Caco-2 (cell line): ENCODE results near the gene HIGD1C.

- PRO-cap = no peak
- RRBS = no CpG with 5 or more reads among the region's 5 CpGs
Observed at GRCh38 chr12:50923731-50924195, 1.1 kb upstream of the METTL7A start.

GRCh38 chr12:50952351-50952678 lies at the start of gene HIGD1C:
Gene HIGD1C (plus strand): TSS chr12:50952544.
- PRO-cap = no peak
- RRBS = no CpG with 5 or more reads among the region's 12 CpGs

- PRO-cap = no peak
- RRBS = no CpG with 5 or more reads among the region's 13 CpGs
Observed at GRCh38 chr12:51073650-51074169, 9.7 kb downstream of the CSRNP2 start.

DNA sequence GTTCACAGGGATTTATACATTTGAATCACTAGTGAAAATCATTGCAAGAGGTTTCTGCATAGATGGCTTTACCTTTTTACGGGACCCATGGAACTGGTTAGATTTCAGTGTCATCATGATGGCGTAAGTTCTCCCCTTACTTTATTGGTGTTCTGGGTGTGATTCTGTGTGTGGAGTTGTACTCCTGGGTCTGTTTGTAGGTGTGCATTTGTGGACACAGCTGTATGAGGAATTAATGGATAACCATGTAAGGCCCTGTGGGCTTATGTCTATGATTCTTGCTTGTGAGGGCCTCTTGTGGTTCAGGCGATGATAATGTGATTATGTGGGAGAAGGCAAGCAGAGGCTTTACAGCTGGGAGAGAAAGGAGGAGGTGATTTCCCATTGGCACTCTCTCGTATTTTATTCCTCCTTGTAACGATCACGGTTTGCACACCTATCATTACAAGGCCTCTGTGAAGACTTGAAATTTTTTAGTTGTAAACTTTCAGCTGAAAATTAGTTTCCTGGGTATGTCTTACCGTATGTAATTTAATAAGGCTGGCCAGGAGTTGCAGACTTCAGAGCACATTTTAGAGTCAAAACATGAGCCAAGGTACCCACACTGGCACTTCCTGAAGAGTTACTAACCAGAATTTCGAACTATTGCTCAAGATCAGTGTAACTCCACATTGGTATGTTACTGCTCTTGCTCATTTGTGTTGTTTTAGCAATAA lies 96.2 kb downstream of the SCN8A start:
- PRO-cap = bidirectional peak, plus-strand start at position 312 of the sequence, minus-strand start at position 133 of the sequence
- RRBS = no CpG with 5 or more reads among the region's 8 CpGs

- PRO-cap = no peak
- RRBS = 100% methylated on average over 9 of the region's 20 CpGs
Observed at GRCh38 chr12:51821365-51821535, 6.5 kb upstream of the TMDD1 start.

DNA sequence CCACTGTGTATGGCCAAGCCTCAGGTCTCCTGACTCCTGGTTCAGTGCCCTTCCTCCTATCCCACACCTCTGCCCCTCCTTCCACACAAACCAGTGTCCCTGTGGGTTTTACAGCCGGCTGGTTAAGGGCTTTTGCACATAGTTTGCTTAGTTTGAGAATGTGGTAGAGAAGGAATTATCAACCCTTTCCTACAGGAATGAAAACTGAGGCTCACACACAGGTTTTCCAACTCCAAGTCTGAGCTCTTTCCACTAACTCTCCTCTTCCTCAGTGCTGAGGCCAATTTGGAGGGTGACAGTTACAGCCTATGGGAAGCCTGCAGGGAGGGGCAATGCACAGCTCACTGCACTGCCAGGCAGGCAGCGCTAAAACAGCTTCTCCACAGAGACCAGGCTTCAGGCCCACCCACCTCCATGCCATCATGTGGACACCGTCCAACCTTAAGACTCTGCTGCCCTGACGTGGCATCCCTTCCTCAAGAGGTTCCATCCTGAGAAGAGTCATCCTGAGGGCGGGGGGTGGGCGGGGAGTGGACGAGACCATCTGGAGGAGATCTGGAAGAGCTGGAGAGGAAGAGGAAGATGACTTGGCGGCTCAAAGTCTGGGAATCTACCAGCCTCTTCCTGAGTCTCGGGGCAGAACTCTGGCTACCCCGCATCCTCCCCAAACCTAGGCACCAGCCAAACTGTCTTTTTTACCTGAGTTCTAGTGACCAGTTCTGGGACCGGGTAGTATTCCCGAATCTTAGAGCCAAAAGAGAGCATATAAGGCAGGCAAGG lies 8.4 kb upstream of the ACVRL1 start:
- PRO-cap = no peak
- RRBS = no CpG with 5 or more reads among the region's 12 CpGs

- PRO-cap = no peak
- RRBS = no CpG with 5 or more reads among the region's 5 CpGs
Observed at GRCh38 chr12:51907942-51908253, 594 bp downstream of the ACVRL1 start.

DNA sequence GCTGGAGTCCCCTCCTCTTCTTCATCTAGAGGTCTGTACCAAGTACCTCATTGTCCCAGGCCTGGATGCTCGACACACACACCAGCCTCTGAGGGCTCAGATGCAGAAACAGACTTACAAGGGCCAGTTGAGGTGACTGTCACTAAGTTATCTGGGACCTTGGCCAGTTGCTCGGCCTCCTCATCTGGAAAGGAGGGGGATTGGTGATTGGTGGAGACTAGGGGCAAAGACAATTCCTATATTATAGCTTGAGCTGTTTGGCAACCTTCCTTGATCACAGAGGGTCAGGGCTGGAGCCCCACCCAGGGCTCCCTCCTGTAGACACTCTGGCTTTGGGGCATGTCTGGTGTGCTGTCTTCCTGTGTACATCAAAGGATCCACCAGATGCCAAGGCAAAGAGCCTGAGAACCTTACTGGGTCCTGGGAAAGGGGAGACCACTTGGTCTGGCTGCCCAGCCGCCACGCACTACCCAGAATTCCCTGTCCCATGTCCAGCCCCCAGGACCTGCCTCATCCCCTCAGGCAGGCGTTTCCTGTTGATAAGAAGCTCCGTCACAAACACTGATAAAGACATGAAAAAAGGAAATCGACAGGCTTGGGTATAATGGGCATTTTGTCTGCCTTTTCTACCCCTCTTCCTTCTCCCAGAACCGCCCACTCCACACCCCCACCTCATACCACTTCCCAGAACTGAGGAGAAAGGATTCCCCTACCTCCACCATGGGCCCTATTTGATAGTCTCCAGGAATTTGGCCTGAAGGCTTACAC lies 18.6 kb downstream of the ACVRL1 start:
- PRO-cap = no peak
- RRBS = no CpG with 5 or more reads among the region's 8 CpGs

DNA sequence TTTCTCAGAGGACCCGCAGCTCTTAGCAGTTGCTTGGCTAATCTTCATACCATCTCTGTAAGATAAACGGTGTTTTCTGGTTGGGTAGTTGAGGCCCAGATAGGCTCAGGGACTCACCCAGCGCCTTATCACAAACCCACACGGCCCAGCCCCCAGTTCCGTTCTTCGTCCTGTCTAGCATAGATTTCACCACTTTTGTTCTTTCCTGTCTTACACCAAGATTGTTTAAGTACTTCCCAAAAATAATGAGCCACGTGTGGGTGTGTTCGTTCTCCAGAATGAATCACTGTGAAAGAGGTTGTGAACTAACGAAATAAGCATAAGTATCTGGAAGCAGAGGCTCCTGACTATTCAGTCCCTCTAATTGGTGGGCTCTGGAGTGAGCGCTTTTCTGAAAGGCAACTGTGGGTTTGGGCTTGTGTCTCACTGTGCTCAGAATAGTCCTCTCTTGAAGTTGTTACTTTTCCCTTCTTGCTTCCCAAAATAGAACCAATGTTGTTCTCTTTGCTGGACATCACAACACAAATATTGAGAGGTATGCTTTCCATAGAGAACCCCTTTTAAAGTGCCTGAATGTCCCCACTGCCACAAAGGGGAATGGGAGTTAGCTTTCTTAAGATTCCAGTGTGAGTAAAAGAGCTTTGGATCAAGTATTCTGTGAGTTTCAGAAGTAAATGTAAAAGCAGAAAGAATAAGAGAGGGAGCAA lies 21.5 kb downstream of the ACVR1B start:
- PRO-cap = no peak
- RRBS = no CpG with 5 or more reads among the region's 10 CpGs

GRCh38 chr12:52007401-52008440 lies 975 bp downstream of the TAMALIN start:
- PRO-cap = no peak
- RRBS = 99% methylated on average over 10 of the region's 50 CpGs

GRCh38 chr12:52032277-52032749 lies 18.9 kb upstream of the NR4A1 start:
- PRO-cap = no peak
- RRBS = no CpG with 5 or more reads among the region's 8 CpGs

DNA sequence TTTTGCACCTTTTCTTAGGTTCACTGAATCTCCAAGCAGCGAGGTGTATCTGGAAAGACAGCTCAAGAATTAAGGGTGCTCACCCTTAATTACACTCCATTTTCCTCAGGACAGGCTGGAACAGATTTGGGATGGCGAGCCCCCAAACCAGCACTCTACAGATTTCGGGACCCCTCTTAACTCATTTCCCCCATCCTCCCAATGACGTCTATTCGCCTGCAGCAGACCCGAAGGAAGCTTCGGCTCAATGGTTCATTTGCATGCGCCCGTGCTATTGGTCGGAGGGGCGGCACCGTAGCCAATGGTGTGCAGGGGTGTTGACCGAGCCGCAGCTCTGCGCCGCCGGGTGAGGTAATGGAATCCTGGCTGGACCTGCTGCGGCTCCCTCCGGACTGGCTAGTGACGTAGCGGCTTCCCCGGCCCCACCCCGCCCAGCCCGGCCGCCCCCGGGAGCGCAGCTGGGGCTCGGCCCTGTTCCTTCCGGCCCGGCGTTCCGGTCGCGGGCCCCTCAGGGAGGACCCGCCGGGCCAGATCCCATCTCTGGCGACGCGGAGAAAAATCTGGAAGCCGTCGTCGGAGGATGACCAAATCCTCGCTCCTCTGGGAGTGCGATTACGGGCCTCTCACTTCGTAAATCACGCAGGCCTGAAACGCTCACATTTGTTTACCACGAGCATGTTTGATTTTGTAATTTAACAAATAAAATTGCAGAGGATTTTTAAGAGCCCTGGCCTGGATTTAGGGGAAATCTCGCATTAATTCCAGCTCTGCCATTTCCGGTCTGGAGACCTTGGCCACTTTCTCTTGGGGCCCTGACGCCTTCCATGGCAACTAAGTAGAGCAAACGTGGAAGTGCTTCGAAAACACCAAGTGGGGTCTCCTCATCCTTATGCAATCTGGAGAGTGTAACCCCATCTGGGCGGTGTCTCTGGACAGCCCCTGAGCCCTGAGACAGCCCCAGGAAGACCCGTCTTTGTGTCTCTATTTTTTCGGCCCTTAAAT lies 18.2 kb upstream of the NR4A1 start:
- PRO-cap = bidirectional peak, plus-strand start at position 552 of the sequence, minus-strand start at position 203 of the sequence
- RRBS = 20% methylated on average over 1 of the region's 57 CpGs

GRCh38 chr12:52037624-52037966 lies 13.6 kb upstream of the NR4A1 start:
- PRO-cap = bidirectional peak, plus-strand start at chr12:52037767, minus-strand start at chr12:52037765
- RRBS = 2% methylated on average over 5 of the region's 20 CpGs

DNA sequence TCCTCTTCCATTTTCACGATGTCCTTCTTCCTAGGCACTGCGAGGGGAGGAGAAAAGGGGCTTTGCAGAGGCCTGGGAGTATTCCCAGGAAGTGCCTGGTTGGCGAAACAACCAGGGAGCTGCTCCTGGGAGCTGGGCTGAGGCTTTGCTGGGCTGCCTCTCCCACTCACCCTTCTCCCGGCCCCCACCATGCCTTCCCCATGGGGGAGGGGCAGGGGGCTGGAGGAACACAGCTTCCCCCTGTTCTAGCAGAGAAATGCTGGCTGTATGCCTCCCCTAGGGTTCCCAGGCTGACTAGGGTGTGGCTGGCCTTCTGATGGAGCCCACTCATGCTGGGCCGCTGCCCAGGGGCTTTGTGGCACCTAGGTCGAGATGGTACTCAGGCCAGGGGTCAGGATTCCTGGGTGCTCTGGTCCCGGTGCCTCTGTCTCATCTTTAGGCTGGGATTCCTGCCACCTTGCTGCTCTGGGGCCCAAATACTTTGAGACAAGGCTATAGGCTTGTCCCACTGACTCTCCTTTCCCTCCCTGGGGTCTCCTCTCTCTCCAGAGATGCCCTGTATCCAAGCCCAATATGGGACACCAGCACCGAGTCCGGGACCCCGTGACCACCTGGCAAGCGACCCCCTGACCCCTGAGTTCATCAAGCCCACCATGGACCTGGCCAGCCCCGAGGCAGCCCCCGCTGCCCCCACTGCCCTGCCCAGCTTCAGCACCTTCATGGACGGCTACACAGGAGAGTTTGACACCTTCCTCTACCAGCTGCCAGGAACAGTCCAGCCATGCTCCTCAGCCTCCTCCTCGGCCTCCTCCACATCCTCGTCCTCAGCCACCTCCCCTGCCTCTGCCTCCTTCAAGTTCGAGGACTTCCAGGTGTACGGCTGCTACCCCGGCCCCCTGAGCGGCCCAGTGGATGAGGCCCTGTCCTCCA lies 2.8 kb downstream of the NR4A1 start:
- PRO-cap = no peak
- RRBS = no CpG with 5 or more reads among the region's 20 CpGs

GRCh38 chr12:52062594-52063586 lies 6.9 kb upstream of the ATG101 start:
- PRO-cap = no peak
- RRBS = 86% methylated on average over 3 of the region's 13 CpGs

DNA sequence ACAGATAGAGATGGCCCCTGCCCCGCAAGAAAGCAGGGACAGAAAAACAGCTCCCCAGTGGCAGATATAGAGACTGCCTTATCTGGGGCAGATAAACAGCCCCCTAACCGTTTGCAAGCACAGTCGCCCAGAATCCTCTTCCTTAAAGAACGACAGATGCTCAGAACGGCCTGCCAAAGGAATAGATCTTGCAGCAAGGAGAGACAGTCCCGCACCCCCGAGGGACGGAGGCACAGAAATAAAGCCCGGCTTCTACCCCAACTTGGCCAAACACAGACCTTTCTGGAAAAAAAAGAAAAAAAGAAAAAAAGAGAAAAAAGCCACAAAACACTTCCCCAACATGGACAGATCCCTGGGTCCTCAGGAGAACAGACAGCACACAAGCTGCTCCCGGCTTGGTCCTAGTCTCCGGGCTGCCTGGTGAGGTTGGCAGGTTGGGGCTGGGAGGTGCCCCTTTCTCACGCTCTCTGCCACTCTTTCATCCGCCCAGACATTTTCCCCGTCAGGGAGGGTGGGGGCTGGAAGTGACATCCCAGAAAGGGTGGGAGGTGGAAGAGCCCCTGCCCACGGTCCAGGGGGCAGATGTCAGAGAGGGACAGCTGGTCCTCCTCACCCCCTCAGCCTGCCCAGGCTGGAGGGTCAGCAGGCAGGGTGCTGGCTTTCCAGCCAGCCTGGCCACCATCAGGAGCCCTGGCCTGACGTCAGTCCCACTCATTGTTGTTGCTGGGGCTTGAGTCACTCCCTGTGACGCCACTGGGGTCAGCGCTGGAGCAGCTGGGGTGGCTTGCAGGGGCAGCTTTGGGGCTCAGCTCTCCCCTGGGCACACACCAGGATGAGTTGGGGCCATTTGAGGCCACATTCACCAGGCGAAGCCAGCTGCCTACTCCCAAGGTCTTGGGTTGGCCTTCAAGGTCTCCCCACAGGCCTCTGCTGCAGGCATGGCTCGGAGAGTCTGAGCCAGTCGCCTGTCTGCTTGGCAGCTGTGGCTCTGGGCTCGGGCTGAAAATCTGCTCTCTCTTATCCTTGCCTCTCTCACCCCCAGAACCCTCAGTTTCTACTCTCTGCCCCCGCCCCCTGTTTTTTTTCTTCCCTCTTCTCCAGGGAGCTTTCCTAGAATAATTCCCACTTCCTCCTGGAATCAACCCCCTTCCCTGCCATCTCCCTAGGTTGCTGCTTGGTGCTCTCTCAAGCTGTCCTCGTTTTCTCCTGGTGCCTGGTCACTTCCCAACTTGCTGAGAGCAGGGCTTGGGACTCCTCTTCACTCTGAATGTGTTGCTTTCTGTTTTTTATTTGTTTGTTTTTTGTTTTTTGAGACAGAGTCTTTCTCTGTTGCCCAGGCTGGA lies 5.7 kb upstream of the ATG101 start:
- PRO-cap = no peak
- RRBS = no CpG with 5 or more reads among the region's 24 CpGs

GRCh38 chr12:52119308-52120377 lies 40.1 kb downstream of the SMIM41 start:
- PRO-cap = bidirectional peak, plus-strand start at chr12:52119685, minus-strand start at chr12:52119447
- RRBS = no CpG with 5 or more reads among the region's 31 CpGs

- PRO-cap = no peak
- RRBS = 92% methylated on average over 2 of the region's 21 CpGs
Observed at GRCh38 chr12:52173509-52173973, 18.3 kb downstream of the KRT80 start.

DNA sequence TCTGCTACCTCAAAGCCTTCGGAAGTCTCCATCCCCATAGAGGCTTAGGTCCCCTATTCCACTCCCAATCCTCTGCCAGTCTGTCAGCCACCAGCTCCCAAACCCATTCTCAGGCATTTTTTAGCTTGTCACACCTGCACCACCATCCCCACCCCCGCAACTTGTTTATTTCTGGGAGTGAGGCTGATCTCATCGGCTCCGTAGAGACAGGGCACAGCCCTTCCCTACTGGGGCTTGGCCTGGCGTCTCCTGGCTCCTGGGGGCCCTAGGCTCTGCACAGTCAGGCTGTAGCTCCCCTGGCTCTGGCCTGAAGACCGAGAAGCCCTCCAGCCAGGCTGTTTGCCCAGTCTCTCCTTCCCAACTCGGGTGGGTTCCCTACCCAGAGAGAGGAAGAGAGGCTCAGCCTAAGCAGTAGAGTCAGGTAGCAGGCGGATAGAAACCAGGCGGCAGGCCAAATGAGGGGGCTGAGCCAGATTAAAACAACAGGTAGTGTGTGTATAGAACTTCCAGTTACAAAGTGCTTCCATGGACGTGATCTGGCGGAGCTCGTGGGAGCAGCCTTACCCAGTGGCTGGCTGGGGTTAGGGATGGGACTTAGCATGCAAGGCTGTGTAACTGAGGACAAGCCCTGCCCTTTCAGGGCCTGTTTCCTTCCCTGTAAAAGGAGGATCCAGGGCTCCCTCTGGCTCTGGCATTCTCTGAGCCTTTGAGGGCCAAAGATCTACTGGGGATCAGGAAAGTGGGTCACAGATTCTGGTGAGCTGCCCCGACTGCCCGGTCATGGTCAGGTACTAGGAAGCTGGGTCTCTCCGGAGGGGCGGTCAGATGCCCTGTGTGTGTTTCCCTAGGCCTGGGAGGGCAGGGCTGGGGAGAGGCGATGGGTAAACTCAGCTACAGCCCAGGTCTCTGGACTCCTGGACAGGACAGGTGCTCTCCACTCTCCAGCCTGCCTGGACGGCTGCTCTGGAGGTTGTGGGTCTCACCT lies 8.3 kb downstream of the KRT80 start:
- PRO-cap = no peak
- RRBS = no CpG with 5 or more reads among the region's 18 CpGs

- PRO-cap = bidirectional peak, plus-strand start at chr12:52236411, minus-strand start at chr12:52236134
- RRBS = no CpG with 5 or more reads among the region's 7 CpGs
Observed at GRCh38 chr12:52235416-52236601, 2.8 kb downstream of the KRT7 start.